SUDHL5 (cell line): ENCODE measurements around a stretch of chr10.

DNA sequence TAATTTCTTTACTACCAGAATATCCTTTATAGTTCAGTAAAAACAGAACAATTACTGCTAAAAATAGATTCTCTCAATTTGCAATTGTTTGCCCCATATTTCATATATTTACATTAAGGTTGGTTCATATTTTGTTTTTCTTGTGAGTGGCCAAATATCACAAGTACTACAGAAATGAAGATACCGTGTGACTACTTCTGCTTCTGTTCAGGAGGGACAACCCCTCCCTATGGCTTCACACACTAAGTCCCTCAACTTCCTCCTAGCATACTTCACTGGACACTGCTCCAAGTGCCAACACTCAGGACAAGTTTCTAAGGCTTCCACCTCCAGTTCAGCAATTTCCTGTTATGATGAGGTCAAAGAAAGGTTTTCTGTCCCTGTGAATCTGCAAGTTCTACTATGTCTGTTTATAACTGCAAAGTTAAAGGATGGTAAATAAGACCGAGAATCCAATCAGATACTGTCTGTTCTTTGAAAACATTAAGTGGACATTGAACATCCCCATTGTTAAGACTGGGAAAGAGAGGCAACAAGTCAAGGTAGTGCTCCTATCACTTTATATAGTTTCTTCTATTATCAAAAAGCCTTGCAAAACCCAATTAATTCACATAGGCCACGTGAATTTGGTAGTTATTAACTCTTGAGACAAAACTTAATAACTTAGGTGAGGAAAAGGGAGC, 81.4 kb upstream of the DKK1 start:
- PRO-cap, result no peak

DNA sequence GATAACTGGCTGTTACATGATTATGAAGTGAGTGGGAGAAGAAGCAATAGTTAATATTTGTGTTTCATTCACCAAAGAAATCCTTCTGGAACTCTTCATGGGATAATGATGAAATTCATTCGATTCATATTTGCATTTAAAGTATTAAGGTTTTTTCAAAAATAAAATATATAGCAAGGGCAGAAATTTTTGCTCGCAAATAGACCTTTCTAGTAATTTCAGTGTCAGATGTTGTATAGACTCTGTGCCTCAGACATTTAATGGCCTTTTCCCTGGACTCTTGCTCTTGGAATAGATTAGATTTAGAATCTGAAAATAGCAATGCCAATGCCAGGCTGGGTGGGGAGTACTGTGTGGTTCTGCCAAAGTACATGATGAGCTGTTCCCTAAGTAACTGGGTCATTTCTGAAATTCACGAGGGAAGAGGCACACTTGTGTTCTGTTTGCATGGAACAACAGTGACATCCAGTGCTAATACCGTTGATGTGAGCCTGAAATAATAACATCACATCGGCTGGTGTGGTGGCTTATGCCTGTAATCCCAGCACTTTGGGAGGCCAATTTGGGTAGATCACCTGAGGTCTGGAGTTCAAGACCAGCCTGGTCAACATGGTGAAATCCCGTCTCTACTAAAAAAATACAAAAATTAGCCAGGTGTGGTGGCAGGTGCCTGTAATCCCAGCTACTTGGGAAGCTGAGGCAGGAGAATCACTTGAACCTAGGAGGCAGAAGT, 119.1 kb downstream of the MBL2 start:
- PRO-cap, result no peak

- PRO-cap, result no peak
Observed at GRCh38 chr10:54868885-54869242, 67.8 kb upstream of the PCDH15 start.

GRCh38 chr10:58106374-58107158, 161.1 kb downstream of the IPMK start:
- PRO-cap, result no peak

GRCh38 chr10:58273365-58273790, 4.4 kb downstream of the CISD1 start:
- PRO-cap, result no peak

GRCh38 chr10:58534937-58536081, 22.6 kb downstream of the BICC1 start:
- PRO-cap, result no peak

- PRO-cap, result no peak
Observed at GRCh38 chr10:58575574-58576160, 63.0 kb downstream of the BICC1 start.

DNA sequence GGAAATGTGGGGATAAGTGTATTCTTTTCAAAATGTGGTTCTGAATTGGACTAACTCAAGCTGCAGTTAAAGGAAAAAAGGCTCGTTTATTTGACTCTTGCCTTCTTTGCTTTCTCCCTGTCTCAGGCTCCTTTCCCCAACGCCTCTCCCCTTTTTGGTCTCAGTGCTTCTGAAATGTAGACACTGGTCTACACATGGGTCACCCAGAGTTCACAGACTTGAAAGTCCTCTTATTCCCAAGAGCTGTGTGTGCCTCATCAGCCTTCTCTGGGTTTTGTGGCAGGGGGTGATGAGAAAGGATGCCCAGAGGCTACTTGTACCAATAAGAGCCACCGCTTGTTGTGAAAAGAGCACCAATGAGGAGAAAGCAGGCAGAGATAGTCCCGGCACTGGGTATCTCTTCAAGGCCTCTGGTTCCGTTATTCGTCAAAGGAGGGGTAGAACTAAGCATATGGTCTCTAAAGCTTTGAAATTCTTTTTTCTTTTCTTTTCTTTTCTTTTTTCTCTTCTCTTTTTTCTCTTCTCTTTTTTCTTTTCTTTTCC, 125.8 kb downstream of the BICC1 start:
- PRO-cap, result no peak

DNA sequence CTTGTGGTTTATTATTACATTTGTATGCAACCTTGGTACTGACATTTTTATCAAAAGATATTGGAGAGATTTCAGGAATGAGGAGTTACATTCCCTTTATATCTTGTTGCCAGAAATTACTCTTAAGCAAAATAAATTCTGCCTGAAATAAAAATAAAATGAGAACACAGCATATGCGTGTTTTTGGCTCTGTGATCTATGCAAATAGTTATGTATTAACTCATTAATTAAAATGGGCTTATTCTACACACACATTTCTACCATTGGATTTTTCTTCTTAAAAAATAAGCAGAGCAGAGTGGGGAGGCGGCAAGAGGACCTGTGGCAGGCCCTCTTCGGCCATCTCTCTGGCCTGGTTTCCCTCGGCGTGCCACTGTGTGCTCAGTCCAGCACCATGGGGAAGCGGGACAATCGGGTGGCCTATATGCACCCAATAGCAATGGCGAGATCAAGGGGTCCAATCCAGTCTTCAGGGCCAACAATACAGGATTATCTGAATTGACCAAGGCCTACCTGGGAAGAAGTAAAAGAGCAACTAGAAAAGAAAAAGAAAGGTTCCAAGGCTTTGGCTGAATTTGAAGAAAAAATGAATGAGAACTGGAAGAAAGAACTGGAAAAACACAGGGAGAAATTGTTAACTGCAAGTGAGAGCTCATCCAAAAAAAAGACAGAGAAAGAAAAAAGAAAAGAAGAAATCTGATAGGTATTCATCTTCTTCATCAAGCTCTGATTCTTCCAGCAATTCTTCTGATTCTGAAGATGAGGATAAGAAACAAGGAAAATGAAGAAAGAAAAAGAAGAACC, 202.7 kb downstream of the BICC1 start:
- PRO-cap, result no peak

- PRO-cap, result no peak
Observed at GRCh38 chr10:58813509-58814423, 301.1 kb downstream of the BICC1 start.

DNA sequence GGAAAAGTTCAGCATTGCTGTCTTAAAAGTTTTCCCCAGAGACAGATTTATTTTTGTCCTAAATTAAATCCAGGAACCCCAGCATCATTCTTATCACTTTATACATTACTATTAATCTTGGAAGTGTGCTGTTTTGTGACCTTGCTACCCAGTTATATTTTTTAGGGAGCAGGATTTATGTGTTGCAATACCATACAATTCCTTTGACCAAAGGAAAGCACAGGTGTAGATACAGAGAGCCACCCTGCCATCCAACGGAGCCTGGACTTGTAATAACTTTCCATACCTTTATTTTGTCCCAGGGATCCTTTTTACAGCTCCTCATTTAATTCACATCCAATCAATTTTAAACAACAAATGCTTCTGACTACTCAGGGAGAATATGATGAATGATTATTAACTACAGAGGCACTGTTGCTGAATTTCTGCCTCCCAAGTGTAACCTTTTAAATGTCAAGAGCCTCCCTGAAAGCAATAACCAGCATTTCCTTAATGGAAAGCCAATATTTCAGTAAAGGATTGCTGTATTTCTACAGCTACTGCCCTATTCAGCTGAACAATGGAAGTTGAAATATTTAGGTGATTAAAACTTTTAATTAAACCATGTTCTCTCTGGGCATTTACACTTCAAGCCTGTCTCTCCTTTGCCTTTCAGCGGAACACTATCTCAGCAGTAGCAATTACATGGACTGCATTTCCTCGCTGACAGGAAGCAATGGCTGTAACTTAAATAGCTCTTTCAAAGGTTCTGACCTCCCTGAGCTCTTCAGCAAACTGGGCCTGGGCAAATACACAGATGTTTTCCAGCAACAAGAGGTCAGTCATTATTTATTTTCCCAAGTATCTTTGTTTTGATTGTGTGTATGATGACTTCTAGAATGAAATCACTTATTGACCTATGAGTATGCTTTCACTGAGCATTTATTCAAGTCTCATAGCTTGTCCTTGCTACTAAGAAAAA, 304.5 kb downstream of the BICC1 start:
- PRO-cap, result no peak

- PRO-cap, result no peak
Observed at GRCh38 chr10:59177426-59177770, 955 bp downstream of the PHYHIPL start.

- PRO-cap, result no peak
Observed at GRCh38 chr10:59283186-59283811, 79.0 kb downstream of the FAM13C start.

- PRO-cap, result no peak
Observed at GRCh38 chr10:59835415-59836045, 70.8 kb downstream of the CCDC6 start.

DNA sequence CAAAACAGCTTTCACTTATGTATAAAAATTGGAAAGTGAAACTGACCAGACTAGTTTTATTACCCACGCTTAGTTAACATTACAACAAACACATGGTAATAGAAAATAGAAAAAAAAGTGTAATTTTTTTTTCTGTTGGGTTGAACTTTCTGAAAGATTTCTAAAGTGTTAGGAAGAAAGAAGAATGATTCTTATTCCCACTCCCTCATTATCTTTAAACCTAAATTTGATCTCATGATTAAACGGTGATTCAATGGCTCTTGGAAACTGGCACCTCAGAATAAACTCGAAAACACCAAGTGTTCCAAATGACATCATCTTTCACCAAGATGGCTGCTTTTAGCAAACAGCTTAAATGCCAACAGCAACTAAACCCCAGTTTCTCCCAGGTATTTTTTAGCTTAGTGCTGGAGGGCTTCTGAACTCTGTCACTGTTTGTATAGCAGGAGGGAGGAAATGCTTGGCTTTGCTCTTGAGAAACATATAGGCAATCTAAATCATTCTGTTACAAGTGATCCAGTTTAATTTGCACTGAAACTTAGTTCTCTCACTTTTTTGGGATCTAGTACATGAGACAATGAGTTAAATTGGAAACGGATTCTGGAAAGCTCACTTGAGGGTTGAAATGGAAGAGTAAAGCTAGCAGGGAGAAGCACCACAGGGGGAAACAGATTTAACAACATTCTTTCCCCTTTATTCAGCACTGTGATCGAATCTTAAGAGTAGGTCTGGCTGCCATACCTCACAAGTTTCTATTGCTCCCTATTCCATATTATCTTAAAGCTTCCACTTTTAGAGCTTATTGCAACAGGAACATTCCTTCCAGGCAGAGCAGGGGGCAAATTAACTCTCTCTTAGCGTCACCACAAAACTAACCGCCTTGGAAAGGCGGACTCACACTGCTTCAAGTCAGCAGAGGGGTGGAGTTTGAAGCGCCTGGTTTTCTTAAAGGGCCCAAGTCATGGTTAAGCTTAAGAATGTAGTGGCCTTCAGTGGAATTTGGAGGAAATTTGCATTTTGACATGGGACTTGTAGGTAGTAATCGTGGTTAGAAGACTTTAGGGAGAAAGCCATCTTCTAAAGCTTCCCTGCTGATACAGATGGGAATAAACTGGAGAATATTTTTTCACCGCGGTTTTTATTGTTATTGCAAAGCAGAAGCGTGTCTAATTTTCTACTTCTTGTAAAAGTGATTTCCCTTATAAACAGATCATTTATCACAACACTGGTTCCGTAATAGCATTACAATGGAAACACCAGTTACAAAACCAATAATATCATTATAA, 1.8 kb upstream of the CCDC6 start:
- PRO-cap, result no peak

GRCh38 chr10:60176313-60176628, 213.4 kb downstream of the ANK3 start:
- PRO-cap, result no peak

DNA sequence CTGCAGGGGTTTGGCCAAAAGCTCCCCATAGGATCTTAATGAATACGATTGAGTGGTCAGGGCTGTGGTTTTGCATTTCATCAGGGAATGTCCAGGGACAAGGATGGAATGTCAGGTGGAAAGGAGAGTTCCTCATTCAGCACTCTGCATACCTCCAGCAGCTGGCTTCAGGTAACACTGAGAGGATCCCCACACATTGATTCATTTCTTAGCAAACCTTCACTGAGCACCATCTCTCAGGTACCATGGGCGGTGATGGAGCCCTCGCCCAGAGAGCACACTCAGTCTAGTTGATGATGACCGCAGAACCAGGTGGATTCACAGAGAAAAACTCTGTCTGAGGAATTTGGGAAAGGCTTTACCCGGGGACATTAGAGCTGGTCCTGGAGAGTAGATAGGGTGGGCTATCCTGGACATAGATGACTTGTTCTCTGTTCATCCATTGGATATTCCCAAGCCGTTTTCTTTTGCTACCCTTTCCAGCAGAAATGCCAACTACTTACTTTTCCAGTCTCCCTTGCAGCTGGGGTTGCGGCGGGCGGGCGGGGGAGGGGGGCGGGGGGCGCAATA, 27.1 kb downstream of the ANK3 start:
- PRO-cap, result no peak

- PRO-cap, result unidirectional peak, plus-strand start at chr10:60388962
Observed at GRCh38 chr10:60388890-60389228, 816 bp downstream of the ANK3 start.

DNA sequence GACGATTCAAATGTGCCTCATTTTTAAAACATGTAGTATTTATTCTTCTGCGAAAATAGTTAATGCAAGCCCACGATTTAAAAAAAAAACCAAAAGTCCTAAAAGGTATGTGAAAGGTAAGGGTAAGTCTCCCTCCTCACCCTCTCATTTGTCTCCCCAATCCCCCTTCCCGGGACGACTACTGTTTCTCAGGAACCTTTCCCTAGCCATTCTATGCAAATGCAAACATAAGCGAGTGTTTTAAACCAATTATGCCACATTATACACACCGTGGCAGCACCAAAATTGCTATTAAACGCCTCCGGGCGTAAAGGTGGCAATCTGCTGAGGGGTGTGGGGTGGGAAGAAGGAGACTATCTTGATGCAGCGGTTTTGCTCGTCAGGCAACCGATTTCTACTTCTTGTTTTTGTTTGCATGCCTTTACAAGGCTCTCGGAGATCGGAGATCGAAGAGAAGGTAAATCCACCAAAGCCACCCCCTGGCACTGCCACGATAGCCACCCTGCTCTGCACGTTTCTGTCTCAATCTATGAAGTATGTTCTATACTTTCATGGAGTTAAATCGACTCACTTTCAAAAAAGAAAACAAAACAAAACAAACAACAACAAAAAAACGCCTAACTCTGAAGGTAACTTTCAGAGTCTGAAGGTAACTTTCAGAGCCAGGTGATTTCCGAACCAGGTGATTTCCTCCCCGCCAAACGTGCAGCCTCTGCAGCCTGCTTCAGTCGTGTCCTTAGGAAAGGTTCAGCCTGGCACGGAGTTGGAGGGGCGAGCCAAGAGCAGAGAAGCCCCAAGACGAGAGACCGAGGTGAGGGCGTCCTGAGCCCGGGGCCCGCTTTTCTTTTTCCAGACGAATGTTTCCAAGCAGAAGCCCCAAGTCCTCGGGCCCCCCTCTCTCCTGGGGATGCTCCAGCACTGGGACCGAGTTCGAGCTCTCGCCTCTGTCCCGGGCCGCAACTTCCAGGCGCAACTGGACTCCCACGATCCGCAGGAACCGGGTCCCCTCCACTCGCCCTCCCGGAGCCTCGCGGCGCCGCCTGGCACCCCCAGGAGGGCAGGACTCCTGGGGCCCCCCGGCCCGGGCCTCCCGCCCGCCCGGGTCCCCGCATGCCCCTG, 45.8 kb upstream of the CDK1 start:
- PRO-cap, result no peak

GRCh38 chr10:60733222-60733746, 45.0 kb upstream of the CDK1 start:
- PRO-cap, result no peak